ENCODE measurements around the genes SLTM and GCNT3.

- PRO-cap: no peak
- RAMPAGE, long total RNA, 2 experiments: no peak in any of the 2 experiments
Measured at GRCh38 chr15:58886892-58887729, 46.4 kb downstream of the SLTM start.

- PRO-cap: no peak
- RAMPAGE, long total RNA, 2 experiments: no peak in any of the 2 experiments
Measured at GRCh38 chr15:58894327-58894764, 39.1 kb downstream of the SLTM start.

DNA sequence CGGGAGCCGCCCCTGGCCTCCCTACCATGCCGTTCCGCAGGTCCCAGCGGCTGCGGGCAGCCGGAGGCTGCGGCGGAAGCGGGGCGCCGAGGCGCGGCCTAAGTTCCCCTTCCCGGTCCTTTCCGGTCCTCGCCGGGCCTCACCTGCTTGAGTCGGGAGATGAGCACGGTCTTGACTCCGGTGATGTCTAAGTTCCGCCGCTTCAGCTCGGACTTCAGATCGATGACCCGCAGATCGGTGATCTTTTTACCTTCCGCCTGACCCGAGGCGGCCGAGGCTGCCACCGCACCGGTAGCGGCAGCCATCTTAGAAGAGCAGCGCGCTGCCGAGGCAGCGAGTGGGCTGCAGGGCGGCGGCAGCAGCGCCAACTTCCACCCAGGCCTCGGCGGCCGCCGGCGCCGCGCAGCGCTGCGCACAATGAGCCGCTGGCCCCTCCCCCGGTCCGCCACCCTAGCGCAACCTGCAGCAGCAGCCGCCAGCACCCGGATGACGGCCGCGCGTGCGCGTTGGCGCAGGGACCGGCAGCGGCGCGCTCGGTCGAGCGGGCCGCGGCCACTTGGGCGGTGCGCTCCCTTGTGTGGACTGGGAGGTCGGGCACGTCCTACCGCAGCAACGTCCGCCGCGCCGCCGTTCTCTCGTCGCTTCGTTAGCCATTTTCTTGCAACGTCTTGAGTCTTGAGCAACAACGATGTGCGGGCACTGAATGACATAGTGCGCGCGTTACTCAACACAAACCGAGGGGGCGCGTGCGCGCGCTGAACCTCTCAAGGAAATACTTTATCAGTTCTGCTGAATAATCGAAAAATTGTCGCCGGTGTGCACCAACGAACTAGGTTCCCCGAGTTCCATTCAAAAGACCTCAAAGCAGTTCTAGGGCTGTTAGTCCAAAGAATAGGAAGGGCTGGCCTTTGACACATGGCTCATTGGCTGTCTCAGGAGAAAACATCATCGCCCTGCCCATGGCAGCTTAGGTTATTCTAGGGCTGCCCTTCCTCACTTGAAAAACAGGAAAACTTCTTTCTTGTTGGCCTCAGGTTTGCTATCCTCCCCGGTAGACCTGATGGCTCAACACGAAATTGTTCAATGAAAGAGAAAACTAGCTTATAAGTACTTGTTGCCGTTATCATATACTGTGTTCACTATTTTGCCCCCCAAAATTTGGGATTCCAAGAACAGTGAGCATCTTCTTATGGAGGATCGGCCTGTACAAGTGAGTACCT lies at the start of gene SLTM:
Gene SLTM, minus strand, starts transcription at position 419 of the 1,220 bp plus-strand sequence.
- PRO-cap: bidirectional peak, plus-strand start at position 555 of the sequence, minus-strand start at position 308 of the sequence; bidirectional peak, plus-strand start at position 796 of the sequence, minus-strand start at position 648 of the sequence
- RAMPAGE, long total RNA, 2 experiments: start-site peak on the minus strand in 2 of 2 experiments, centred at positions 355 to 356 of the sequence, 1,374 to 1,893 reads per replicate

GRCh38 chr15:59170275-59170772 lies 36.3 kb upstream of the LDHAL6B start:
- PRO-cap: no peak
- RAMPAGE, long total RNA, 2 experiments: no peak in any of the 2 experiments

- PRO-cap: no peak
- RAMPAGE, long total RNA, 2 experiments: no peak in any of the 2 experiments
Measured at GRCh38 chr15:59191733-59192239, 14.9 kb upstream of the LDHAL6B start.

GRCh38 chr15:59256022-59256942 lies 49.6 kb downstream of the LDHAL6B start:
- PRO-cap: no peak
- RAMPAGE, long total RNA, 2 experiments: no peak in any of the 2 experiments

- PRO-cap: no peak
- RAMPAGE, long total RNA, 2 experiments: no peak in any of the 2 experiments
Measured at GRCh38 chr15:59273993-59274573, 67.4 kb downstream of the LDHAL6B start.

- PRO-cap: no peak
- RAMPAGE, long total RNA, 2 experiments: no peak in any of the 2 experiments
Measured at GRCh38 chr15:59333023-59333486, 39.6 kb downstream of the MYO1E start.

DNA sequence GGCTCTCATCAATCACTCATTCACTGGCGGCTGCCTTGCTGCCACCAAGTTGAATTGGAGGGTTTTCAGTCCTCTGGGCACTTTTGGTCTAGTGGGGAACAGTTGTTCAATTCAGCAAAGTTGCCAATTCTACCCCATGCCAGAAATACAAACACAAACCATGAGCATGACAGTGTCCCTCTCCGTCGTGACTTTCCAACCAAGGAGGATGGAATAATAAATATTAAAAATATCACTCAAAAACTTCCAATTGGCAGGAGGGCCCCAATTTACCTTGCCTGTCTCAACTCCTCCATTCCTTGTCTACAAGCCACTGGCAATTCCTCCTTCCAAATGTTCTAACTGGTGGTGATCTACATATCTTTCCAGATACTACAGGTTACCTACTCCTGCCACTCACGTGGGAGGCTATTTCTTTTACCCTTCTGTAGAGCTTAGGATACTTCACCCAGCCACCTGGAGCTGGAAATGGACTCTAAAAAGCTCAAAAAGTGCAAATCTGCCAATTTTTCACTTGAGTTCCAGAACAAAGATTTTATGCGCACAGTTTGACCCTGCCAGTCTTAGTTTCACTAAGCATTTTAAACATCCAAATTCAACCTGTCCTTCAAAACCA lies 17.5 kb downstream of the MYO1E start:
- PRO-cap: no peak
- RAMPAGE, long total RNA, 2 experiments: no peak in any of the 2 experiments

GRCh38 chr15:59360918-59361247 lies 11.8 kb downstream of the MYO1E start:
- PRO-cap: no peak
- RAMPAGE, long total RNA, 2 experiments: no peak in any of the 2 experiments

DNA sequence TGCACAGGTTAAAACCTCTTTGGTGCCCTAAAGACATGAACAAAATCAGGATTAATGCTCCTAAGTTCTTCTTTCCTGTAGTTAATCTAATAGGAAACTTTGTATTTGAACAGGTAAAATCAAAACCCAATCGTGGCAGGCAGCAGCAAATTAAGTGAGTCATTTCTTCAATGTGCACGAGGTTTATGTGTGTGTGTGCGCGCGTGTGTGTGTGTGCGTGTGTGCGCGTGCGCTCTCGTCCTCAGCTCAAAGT lies 851 bp downstream of the FAM81A start:
- PRO-cap: no peak
- RAMPAGE, long total RNA, 2 experiments: no peak in any of the 2 experiments

GRCh38 chr15:59594418-59594970 lies 17.1 kb upstream of the GCNT3 start:
- PRO-cap: no peak
- RAMPAGE, long total RNA, 2 experiments: no peak in any of the 2 experiments

DNA sequence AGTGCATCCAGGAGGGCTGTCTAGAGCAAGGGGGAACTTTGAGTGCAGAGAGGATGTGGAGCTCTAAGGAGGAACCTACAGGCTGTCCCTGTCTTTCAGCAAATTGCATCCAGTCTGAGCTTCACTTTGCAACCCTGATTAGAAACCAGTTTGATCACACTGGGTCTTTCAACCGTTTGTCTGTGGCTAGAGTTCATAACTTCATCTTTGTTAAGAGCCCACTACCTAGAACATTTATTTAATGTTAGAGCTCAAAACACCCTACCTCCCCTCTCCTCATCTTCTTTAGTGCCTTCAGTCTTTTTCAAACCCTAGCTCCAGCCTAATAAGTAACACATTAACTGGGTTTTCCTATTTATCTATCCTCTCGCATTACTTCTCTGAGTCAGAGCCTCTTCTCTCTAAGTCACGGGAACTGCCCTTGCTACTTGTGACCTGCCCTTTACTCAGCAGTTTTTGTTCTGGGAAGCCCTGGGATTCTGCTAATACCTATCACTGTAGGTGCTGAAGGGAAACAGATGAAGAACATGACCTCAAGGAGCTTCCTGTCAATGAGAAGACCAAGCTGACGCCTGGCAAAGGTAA lies at the start of gene GCNT3:
Gene GCNT3, plus strand, starts transcription at position 383 of the 585 bp plus-strand sequence.
- PRO-cap: no peak
- RAMPAGE, long total RNA, 2 experiments: no peak in any of the 2 experiments

- PRO-cap: no peak
- RAMPAGE, long total RNA, 2 experiments: no peak in any of the 2 experiments
Measured at GRCh38 chr15:59655817-59656675, 1.3 kb downstream of the GTF2A2 start.

- PRO-cap: no peak
- RAMPAGE, long total RNA, 2 experiments: no peak in any of the 2 experiments
Measured at GRCh38 chr15:59768173-59768819, 79.2 kb upstream of the BNIP2 start.

GRCh38 chr15:59791808-59792259 lies 102.7 kb upstream of the BNIP2 start:
- PRO-cap: no peak
- RAMPAGE, long total RNA, 2 experiments: no peak in any of the 2 experiments

DNA sequence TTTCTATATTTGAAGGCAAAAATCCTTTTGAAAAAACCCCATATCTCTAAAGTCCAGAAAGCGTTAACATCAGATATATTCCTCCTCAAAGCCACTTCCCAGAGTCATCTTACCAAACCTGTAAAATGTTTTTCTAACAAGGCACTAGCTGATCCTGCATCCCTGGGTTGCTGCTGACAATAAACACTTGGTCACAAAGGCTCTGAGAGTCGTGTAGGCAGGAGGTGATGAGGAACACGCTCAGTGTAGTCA lies 73.3 kb downstream of the FOXB1 start:
- PRO-cap: no peak
- RAMPAGE, long total RNA, 2 experiments: no peak in any of the 2 experiments

- PRO-cap: no peak
- RAMPAGE, long total RNA, 2 experiments: no peak in any of the 2 experiments
Measured at GRCh38 chr15:60346425-60347683, 50.9 kb downstream of the ANXA2 start.

DNA sequence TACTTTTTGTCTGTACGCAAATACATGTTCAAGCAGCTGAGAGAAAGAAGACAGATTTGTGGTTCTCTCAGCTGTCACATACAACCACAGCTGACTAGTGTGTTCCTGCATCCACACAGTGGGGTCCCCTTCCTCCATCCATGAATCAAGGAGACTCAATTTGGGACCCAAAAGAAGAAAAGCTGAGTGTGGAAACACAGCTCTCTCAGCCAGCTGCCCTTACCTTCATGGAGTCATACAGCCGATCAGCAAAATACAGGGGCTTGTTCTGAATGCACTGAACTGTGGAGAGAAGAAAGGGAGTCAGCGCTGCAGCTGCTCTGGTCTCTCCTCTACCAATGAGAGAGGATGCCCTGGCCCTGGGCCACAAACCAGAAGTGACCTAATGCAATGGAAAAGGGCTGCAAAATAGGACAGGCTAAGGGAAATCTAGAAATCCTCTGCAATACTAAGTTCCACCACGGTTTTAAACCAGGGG lies 46.8 kb downstream of the ANXA2 start:
- PRO-cap: no peak
- RAMPAGE, long total RNA, 2 experiments: no peak in any of the 2 experiments

GRCh38 chr15:60382872-60383510 lies 14.8 kb downstream of the ANXA2 start:
- PRO-cap: no peak
- RAMPAGE, long total RNA, 2 experiments: no peak in any of the 2 experiments

All from right atrium auricular region (tissue), 2 donors.